ENCODE data around the gene FMN1.

- PRO-cap, 3 experiments, result no peak in any of the 3 experiments
- RRBS, result no CpG with 5 or more reads among the region's 16 CpGs
Observed at GRCh38 chr15:33194065-33194574, 394 bp downstream of the FMN1 start.

GRCh38 chr15:33194628-33195641 is at the start of gene FMN1:
Gene FMN1 (minus strand): TSS chr15:33194714.
- PRO-cap, 3 experiments, result peak in 3 of 3 experiments; most common plus-strand start chr15:33194915 (in 3); most common minus-strand start chr15:33194744 (in 1)
- RRBS, result no CpG with 5 or more reads among the region's 50 CpGs

- PRO-cap, 3 experiments, result no peak in any of the 3 experiments
- RRBS, result no CpG with 5 or more reads among the region's 4 CpGs
Observed at GRCh38 chr15:33867437-33867967, 100.8 kb upstream of the CHRM5 start.

DNA sequence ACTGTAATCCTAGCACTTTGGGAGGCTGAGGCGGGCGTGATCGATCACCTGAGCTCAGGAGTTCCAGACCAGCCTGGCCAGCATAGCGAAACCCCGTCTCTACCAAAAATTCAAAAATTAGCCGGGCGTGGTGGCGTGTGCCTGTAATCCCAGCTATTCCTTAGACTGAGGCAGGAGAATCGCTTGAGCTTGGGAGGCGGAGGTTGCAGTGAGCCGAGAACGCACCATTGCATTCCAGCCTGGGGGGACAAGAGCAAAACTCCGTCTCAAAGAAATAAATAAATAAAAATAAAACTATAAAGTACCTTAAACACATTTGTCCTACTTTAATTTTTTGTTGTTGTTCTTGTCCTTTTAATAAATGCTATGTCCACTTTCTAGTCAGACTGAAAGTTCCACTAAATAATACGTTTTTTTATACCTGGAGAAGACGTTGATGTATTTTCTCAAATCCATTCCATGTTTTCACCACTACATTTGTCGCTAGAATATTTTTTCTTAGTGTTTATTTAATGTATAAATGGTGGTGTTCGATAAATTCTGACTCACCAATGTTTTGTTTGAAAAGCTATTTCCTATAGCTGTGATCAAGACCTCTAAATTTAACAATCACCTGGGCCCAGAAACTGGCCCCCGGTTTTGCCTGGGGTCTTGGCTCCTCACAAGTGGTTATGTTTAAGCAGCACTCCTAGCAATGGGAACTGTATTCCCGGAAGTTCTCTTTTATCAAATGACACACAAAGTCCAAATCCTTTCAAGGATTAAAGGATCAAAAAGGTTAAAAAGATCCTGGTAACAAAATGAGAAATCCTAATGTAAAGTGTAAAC is 1.1 kb upstream of the SLC12A6 start:
- PRO-cap, 3 experiments, result no peak in any of the 3 experiments
- RRBS, result 87% methylated on average over 2 of the region's 19 CpGs

GRCh38 chr15:34488879-34489569 is 51.4 kb upstream of the GOLGA8A start:
- PRO-cap, 3 experiments, result no peak in any of the 3 experiments
- RRBS, result no CpG with 5 or more reads among the region's 22 CpGs

DNA sequence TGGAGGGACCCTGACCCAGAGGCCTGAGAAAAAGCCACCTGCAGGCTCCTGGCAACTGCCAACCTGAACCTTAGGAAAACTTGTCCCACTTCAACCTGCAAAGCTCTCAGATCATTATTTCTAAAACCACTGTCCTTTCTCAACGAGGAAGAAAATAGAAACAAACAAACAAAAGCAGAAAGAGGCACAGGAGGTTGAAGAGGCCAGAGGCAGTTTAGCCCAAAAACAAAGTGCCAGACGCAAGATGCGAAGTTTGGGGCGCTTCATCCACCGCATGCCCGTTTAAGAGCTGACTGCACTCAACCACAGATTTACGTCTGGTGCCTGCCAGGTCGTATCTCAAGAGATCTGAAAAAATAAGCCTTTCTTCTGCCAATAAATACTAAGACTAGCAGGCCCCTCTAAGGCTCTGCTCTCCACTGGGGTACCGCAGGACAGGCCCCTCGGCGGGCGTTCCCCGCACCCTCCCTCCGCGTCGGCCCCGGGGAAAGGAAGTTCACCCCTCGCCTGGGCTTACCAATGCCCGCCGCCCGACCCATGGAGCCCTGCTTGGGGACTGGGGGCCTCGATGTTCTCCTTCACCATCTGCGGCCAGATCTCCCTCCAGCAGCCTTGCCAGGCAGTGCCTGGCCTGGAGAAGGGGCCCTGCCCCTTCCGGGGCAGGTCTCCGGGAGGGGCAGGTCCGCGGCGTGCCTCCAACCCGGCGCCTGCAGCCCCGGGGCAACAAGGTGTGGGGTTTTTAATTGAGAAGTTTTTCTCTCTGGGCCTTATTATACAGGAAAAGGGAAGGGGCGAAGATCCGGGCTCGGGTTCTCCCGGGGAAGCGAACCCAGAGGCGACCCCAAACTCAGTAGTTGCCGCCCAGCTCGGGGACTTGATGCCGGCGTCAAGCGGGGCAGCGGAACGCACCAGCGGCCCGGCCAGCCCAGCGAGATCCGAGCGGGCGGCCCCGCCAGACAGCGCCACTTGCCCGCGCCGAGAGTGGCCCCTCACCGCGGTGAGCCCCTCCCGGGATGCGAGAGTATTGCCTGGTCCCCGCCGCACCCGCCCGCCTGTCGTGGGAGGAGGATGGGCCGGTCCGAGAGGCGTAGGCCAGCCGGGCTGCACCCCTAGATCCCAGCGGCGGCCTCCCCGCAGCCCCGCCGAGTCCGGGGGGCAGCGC is 837 bp downstream of the GOLGA8B start:
- PRO-cap, 3 experiments, result peak in 3 of 3 experiments; most common plus-strand start position 662 of the sequence (in 2); most common minus-strand start position 633 of the sequence (in 3)
- RRBS, result 1% methylated on average over 22 of the region's 75 CpGs

GRCh38 chr15:34647776-34648635 is 64.6 kb upstream of the GOLGA8B start:
- PRO-cap, 3 experiments, result no peak in any of the 3 experiments
- RRBS, result no CpG with 5 or more reads among the region's 5 CpGs

GRCh38 chr15:34788916-34789191 is 6.5 kb downstream of the ACTC1 start:
- PRO-cap, 3 experiments, result no peak in any of the 3 experiments

- PRO-cap, 3 experiments, result no peak in any of the 3 experiments
- RRBS, result no CpG with 5 or more reads among the region's 4 CpGs
Observed at GRCh38 chr15:34789192-34789577, 6.2 kb downstream of the ACTC1 start.

DNA sequence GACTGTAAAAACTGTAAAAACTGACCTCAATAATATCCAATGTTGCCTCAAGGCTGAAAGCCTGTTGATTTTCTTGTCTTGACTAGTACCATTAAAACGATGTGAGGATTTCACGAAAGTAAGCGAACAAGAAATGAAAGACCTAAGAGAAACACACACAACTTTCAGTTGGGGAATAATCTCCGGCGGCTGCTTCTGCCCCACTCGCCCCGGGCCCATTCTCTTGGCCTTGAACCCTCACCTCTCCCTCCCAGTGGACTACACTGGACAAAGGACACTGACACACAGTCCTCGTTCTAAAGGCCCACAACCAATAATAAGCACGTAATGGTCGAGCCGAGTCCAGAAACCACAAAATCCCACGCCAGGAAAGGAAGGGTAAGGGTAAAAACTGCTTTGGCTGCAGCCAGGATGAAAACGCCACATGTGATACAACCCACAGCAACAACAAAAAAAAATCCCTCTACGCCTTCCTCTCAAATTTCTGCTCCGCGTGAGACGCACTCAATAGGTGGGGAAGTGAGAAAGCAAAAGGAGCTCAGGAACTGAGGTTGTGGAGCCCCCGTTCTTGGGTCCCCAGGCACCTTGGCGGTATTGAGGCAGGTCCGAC is 450 bp downstream of the ZNF770 start:
- PRO-cap, 3 experiments, result peak in 2 of 3 experiments; most common plus-strand start position 507 of the sequence (in 2); most common minus-strand start position 276 of the sequence (in 1)
- RRBS, result no CpG with 5 or more reads among the region's 20 CpGs

- PRO-cap, 3 experiments, result no peak in any of the 3 experiments
- RRBS, result no CpG with 5 or more reads among the region's 7 CpGs
Observed at GRCh38 chr15:35282883-35283719, 198.0 kb upstream of the NANOGP8 start.

DNA sequence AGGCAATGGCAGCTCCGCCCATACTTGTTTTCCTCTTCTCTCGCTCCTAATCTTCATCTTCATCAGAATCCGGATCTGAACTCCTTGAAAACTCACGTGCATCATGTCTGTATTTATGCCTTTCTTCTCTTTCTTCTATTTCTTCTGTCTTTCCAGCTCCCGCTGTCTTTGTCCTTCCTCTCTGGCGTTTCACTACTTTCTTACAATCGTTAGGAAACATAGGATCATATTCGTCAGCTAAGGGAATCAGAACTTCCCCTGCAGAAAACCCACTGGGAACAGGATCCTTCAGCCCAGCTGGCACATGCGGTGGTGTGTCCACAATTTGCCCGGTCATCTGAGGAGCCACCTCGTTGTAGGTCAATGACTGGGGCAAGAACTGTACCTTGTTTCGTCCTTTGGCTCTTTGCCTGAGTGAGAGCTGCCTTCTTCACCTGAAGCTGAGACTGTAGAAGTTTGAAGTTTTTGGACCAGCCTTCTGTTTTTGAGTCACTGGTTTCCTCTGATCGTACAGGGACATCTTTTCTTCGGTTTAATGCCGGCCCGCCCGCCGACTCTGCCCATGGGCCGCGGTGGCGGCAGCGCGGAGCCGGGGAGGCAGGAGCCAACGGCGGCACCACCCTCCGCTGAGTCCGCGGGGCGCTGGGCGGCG is 214.0 kb upstream of the NANOGP8 start:
- PRO-cap, 3 experiments, result no peak in any of the 3 experiments
- RRBS, result no CpG with 5 or more reads among the region's 32 CpGs

- PRO-cap, 3 experiments, result no peak in any of the 3 experiments
- RRBS, result no CpG with 5 or more reads among the region's 5 CpGs
Observed at GRCh38 chr15:36791775-36792168, 212.3 kb downstream of the CDIN1 start.

DNA sequence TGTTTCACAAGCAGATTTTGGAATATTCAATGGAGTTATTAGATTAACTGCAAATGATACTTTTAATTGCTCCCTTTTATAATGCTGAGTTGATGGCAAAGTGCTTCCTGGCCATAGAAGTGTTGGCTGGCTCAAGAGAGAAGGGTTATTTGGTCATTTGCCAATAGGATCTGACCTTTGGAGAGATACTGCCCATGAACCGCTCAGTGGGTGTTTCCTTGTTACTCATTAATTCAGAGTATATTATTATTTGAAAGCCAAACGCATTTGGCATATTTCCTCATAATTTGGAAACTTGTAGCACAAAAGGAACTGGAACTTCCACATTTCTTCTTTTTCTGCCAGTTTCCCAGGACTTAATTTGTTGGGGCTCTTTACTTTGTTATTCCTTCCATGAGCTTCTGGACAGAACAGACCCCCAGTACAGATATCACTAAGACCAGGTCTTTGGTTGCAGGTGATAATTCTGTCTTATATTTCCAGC is 234.7 kb downstream of the CDIN1 start:
- PRO-cap, 3 experiments, result no peak in any of the 3 experiments
- RRBS, result no CpG with 5 or more reads among the region's 2 CpGs

DNA sequence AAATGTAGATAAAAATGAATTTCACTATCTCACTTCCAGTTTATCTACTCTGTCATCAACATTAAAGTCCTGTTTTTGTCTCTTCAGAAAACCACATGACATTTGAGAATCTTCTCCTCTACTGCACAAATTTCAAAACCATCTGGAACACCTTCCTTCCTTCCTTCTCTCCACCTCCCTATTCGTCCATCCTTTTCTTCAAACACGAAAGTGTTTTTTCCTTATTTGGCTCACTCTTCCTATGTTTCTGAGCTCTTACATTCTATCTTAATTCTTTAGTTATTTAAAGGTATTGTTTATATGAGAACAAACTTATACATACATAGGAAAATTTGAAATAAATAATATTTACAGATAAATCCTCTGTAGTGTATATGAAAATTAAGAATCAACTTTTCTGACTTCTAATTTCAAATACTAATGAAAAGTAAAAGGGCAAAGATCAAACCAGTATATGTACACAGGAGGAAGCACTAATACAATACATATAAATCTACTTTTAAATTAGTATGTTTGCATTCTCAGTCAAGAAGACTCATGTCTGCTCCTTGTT is 131.0 kb downstream of the MEIS2 start:
- PRO-cap, 3 experiments, result no peak in any of the 3 experiments
- RRBS, result no CpG with 5 or more reads among the region's 2 CpGs

DNA sequence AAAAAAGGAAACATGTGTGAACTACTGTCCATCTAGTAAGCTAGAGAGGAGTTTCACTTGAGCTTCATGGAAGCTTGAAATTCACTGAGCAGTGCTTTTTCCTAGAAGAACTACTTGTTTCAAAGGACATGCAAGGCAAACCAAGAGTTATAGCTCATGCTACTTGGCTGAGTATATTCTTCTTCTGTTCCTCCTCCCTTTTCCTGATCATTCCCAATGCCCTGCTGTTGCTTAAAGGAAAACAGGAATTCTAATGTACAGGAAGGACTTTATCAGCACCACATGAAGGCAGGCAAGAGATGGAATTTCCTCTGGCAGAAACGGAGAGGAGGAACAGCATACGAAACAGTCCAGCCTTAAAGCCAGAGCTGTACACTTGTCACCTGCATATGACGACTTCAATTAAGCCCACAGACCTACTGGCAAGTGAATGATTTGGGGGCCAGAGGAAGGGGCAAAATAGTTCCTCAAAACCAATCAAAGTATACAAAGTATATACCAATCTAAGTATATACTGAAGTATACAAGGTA is 15.7 kb downstream of the MEIS2 start:
- PRO-cap, 3 experiments, result no peak in any of the 3 experiments
- RRBS, result no CpG with 5 or more reads among the region's 3 CpGs

DNA sequence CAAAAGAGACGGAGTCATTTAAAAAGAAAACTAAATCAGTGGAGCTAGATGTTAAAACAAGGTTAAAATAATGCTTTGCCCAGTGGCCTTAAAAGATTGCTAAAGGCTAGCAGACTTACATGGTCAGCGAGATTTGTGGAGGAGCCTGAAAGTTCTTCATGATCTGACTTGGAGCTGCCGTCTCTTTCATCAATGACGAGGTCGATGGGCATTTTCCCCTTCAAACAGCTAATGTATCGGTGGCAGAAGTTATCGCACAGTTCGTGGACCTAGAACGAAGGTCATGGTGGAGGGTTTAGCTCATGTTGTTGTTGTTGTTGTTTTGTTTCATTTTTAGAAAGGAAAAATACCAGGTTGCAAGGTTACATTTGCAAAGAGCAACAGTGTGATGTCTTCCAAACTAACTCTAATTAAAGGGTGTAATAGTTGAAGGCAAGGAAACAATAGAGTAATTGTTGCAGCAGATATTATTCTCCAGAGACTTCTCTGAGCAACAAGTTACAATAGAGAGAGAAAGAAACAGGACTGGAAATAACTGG is 6.8 kb downstream of the MEIS2 start:
- PRO-cap, 3 experiments, result no peak in any of the 3 experiments
- RRBS, result no CpG with 5 or more reads among the region's 9 CpGs

DNA sequence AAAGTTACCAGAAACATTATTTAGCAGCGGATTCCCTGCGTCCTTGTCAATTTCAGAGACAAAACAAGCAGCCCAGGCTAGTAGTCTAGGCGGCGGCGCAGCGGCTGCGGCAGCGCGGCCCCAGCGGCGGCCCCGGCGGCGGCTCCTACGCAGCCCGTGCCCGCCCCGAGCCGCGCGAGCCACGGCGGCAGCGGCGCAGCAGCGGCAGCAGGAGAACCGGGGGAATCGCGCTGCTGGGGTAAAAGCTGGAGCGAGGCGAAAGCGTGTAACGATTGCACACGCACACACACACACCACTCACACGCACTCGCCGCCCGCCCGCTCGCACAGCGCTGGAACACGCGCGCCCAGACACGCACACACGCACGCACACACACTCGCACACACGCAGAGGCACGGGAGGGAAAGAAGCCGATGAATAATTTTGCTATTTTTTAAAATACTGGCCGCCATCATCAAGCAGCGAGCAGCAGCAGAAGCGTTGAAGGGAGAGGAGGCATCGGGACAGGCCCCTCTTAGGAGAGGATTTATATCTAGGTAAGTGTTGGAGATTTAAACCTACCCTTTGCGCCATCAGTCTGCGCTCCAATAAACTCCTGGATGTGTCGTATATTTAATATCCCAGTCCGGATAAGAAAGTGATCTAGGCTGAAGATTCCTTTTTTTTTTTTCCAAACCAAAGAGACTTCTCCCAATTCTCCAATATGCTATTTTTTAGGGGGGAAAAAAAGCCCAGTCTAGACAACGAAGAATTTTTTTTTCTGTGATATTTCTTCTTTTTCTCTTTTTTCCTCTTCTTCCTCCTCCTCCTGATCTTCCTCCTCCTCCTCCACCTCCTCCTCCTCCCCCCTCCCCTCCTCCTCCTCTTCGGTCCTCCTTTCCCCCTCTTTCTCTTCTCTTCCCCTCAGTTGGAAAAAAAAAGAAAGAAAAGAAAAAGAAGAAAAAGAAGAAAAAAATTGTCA is 1.2 kb downstream of the MEIS2 start:
- PRO-cap, 3 experiments, result peak in 2 of 3 experiments; most common plus-strand start position 210 of the sequence (in 2); most common minus-strand start position 54 of the sequence (in 1)
- RRBS, result under 1% methylated on average over 12 of the region's 61 CpGs

DNA sequence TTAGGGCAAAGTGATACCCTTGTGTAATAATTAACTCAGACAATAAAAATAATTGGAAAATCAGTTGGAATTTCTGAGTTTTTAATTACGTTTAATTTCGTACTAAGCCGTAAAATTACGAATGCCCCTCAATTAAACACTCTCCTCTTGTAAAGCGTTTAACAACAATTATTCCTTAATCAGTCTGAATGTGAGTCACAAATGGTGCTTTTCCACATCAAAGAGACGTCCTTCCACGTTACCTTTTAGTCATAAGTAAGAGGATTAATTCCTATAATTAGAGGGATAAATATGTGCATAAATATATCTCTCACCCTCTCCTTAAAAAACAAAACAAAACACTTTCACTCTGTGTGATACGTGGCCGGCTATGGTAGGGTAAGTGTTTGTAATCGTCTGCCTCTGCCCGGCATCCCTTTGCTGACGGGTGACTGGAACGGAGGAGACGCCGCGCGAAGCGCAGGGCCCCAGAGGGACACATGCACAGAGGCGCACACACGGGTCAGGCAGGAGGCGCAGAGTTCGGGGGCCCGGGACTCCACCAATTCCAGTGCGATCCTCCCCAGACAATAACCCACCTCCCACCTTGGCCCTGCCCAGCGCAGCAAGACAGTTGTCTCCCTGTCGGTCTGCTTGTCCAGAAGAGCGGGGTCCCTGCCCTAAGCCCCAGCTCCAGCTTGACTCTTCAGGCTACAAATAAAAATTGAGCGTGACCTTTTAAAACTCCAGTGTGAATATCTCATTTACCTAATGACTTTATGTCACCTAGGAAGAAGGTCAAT is 9.8 kb upstream of the MEIS2 start:
- PRO-cap, 3 experiments, result peak in 2 of 3 experiments; most common plus-strand start position 420 of the sequence (in 2)
- RRBS, result 0% methylated on average over 7 of the region's 28 CpGs

GRCh38 chr15:37901962-37902452 is 32.4 kb upstream of the TMCO5A start:
- PRO-cap, 3 experiments, result no peak in any of the 3 experiments